SUDHL5 (cell line): ENCODE data around the genes MAPK8IP1, FREY1 and PEX16.

- PRO-cap, result bidirectional peak, plus-strand start at chr11:45847487, minus-strand start at chr11:45847251
Observed at GRCh38 chr11:45846306-45847389, 627 bp upstream of the CRY2 start.

DNA sequence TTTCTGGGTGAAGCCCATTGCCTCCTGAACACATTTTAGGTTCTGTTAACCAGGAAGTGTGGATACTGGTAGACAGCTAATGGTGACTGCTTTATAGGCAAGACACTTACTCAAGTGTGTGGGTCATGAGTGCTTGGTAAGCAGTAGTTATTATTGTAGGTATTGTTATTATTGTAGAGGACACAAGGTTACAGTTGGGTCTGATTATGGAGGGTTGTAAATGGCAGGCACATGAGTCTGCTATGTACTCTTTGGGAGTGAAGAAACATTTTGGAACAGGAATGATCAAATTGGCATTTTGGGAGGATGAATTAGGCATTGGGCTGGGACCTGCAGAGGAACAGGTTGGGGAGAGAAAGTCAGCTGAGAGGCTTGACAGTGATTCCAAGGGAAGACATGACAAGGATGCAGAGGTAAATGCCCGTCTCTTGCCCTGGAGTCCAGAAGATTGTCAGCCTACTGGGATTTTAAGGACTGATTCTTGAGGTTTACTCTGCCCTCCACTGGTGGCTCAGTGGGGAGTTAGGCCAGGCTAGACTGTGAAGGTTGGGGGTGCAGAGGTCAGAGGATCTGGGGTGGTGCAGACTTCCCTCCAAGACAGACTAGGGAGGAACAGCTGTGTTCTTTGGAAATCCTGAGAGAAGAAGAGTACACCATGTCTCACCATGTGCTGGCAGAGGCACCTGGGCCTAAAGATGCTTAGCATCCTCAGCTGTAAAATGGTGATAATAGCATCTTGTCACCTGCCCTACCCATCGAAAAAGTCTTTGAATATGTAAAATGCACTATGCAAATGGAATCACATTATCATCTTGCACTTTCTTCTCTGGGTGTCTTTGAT lies 10.1 kb upstream of the MAPK8IP1 start:
- PRO-cap, result no peak

- PRO-cap, result no peak
Observed at GRCh38 chr11:45884619-45885066, 808 bp upstream of the MAPK8IP1 start.

DNA sequence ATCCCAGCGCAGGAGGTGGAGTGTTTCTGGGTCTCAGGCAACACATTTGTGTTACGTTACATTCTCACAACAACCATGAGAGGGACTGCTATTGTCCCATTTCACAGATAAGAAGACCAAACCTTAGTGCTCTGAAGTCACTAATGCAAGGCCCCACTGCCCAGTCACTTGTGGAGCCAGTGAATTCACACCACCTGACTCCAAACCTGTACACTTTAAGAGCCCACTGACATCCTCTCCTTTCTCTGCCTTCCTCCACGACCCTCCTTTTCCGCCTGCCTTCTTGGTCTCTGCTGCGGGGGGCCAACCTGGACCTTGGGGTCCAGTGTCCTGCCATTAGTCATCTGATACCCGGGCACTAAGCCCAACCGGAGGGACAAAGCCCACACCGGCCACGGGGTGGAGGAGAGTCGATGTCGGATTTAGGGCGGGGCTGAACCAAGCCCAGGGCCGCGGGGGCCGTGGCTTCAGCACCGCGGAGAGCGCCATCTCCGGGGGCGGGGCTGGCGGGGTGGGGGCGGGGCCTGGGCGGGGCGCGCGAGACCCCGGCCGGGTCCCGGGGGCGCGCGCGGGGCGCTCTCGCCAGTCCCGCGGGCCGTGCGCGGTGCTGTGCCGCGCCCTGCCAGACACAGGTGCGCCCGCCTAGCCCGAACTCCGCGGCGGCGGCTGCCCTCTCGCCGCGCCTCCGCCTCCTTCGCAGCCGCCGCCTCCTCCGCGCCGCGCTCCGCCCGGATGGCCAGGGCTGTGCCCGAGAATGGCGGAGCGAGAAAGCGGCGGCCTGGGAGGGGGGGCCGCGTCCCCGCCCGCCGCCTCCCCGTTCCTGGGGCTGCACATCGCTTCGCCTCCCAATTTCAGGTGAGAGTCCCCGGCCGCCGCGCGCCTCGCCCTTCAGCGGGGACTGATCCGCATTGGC lies at the start of gene MAPK8IP1:
Gene MAPK8IP1 (plus strand): TSS at position 585 of the 913 bp plus-strand sequence.
- PRO-cap, result no peak

GRCh38 chr11:45907003-45907931 lies at the start of gene FREY1:
Gene FREY1 (minus strand): TSS chr11:45907271.
- PRO-cap, result no peak

GRCh38 chr11:45908739-45909276 lies 1.7 kb upstream of the FREY1 start:
- PRO-cap, result no peak

DNA sequence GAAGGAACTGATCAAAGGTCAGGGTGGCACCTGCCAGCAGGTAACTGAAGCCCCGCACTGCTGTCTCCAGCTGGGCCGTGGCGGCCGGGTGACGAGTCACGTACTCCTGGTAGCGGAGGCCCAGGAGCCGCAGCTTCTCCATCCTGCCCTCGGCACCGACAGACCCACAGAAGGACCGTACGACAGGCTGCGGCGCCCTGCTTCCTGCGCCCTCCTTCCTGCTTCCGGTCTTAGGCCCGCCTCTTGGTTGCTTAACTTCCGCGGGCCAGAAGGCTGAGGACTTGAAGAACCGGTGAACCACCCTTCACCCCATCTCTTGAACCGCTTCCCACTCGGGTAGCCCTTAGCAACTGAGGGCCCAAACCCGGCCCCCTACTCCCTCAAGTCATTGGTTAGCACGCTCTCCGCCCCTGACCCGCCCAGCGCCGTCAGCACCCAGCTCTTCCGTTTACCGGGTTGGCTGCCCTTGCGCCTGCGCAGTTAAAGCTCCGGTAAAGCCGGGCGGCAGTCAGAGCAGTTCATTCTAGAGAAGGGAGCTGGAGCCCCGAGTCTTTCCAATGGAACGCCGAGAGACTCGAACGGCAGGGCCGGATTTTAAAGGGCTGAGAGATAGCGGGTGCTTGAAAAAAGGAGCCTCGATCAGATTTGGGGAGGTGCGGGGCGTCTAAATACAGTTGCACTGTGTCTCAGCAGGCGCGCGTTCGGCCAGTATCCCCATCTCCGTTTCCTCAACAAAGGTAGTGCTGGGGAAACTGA lies at the start of gene PEX16:
Gene PEX16 (minus strand): TSS at position 208 of the 756 bp plus-strand sequence.
- PRO-cap, result bidirectional peak, plus-strand start at position 642 of the sequence, minus-strand start at position 162 of the sequence

- PRO-cap, result no peak
Observed at GRCh38 chr11:45921463-45921935, 957 bp upstream of the LARGE2 start.

- PRO-cap, result no peak
Observed at GRCh38 chr11:45934401-45934873, 12.0 kb downstream of the LARGE2 start.

GRCh38 chr11:45984210-45984686 lies 61.8 kb downstream of the LARGE2 start:
- PRO-cap, result no peak

GRCh38 chr11:45993537-45994175 lies 71.2 kb downstream of the LARGE2 start:
- PRO-cap, result no peak

DNA sequence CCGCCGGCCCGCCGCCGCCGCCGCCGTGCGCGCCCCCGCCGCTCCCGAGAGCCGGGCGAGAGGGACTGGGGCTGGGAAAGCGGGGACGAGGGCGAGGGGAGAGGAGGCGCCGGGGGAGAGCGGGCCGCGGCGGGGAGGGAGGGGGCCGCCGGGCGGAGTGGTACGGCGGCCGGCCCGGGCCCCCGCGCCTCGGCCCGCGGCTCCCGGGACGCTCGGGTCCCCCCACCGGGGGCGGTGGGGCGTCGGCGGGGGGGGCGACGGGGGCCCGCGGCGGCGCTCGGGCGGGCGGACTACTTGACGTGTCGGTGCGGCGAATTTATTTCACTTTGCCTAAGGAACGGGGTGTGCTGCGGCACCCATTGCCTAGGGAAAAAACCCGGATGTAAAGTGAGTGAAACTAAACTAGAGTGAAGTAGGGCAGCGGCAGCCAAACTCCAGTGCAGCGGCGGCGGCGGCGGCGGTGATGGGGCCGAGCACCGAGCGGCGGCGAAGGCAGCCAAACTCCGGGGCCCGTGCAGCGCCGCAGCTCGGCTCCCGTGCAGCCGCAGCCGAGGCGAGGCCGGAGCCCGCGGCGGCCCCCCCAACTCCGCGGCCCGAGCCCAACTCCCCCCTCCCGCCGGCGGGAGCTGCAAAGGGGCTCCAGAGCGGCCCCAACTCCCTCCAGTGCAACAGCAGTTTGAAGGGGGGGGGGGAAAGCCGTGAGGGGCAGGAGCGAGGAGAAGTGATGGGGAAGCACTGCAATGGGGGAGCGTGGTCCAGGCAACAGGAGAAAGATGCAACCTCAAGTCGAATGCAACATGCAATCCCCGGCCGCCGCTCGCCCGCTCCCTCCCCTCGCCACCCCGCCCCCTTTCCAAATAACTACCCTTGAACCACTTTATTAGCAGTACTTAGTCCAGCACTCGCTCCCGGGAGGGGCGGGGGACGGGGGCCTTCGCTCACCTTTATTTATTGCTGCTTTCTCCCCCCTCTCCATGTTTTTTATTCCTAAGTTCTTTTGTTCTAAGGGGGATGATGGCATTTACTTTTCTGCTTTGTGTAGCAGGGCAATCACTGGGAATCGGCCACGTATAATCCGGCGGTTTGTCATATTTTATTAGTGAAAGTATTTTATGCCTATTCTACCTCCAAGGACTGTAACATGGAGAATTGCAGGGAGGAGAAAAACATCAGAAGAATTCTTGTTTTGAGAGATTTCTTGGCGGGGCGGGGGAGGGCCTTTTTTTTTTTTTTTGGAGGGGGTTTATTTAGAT lies 705 bp upstream of the PHF21A start:
- PRO-cap, result bidirectional peak, plus-strand start at position 77 of the sequence, minus-strand start outside the sequence; bidirectional peak, plus-strand start at position 430 of the sequence, minus-strand start at position 384 of the sequence; bidirectional peak, plus-strand start at position 886 of the sequence, minus-strand start at position 775 of the sequence

GRCh38 chr11:46299062-46299500 lies 21.6 kb downstream of the CREB3L1 start:
- PRO-cap, result no peak

DNA sequence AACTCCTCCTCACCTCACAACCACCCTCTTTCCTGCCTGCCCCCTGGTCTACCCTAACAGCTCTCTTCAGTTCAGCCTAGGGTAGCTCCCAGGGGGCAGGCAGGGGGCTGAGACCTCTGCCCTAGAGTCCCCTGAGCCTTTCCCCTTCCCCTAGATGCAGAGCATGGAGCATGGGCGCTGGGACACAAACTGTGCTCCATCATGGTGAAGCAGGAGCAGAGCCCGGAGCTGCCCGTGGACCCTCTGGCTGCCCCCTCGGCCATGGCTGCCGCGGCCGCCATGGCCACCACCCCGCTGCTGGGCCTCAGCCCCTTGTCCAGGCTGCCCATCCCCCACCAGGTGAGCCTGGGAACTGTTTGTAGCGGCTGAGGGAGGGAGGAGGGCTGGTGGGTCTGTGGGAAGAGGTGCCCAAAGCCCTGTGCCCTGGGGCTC lies 30.2 kb downstream of the CREB3L1 start:
- PRO-cap, result no peak

GRCh38 chr11:46318379-46319041 lies 28.8 kb upstream of the DGKZ start:
- PRO-cap, result no peak

- PRO-cap, result no peak
Observed at GRCh38 chr11:46338618-46339604, 8.4 kb upstream of the DGKZ start.

DNA sequence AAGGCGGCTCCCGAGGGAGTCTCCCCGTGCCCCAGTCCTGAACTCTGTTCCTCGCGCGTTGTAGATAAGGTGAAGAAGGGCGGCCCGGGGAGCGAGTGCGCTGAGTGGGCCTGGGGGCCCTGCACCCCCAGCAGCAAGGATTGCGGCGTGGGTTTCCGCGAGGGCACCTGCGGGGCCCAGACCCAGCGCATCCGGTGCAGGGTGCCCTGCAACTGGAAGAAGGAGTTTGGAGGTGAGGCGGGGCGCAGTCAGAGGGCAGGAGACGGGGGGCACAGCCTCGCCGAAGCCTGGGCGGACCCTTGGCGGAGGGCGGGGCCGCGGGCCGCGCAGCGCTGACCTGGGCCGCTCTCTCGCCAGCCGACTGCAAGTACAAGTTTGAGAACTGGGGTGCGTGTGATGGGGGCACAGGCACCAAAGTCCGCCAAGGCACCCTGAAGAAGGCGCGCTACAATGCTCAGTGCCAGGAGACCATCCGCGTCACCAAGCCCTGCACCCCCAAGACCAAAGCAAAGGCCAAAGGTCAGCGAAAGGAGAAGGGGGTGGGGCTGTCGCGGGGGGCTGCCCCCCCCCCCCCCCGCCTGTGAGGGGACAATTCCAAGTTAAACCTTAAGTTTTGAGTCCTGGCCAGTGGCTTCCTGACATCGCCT lies 884 bp downstream of the MDK start:
- PRO-cap, result no peak

DNA sequence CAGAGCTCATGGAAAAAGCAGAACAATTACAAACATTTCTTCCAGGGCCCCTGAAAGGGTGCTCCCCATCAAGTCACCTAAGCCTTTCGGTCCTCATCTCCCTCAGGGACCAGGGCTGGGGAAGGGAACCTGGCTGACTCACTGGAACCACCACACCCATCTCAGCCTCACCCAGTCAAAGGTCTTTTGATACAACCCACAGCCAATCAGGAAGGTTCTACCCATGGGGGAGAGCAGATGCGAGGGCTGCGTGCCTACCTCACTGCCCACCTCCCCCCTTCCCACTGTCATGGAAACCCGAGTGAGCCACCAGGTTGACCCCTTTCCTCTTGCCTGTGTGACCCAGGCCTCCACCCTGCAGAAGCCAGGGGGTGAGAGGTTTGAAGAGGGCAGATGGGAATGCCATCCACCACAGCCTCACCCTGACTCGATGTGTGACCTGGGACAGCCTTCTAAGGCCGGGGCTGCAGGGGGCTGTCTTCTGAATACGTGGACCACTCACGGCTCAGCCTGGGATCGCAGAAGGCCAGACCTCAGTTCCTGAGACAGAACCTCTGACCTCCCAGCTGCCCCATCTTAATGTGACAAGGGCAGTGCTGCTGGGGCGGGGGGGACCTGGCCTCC lies 2.6 kb downstream of the MDK start:
- PRO-cap, result no peak

GRCh38 chr11:46389424-46389840 lies 2.1 kb downstream of the CHRM4 start:
- PRO-cap, result no peak

DNA sequence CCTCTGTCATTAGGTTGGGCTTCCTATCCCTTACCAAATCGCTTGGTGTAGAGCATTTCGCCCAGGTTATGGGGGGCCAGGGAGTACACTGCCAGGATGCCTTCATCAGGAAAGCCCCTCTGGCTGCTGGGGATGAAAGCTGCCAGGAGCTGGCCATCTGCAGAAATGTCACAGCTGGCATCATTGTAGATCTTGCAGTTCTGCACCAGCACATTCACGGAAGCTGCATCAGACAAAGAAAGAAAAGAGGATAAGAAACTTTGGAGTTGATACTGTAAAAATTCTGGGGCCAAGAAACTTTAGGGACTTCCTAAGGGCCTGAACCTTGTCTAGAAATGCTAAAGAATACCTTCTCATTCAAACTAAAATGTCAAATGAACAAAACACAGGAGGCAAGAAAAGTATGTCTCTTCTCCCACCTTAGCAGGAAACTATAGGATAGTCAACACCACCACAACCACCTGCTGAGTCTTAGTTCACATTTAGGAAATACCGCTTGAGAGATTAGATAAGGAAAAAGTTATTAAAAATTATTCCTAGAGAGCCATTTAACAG lies 43.3 kb upstream of the CHRM4 start:
- PRO-cap, result no peak